ENCODE measurements around a stretch of chr11.

GRCh38 chr11:65113079-65113670 lies 1.5 kb downstream of the TM7SF2 start:
- PRO-cap = no peak

GRCh38 chr11:65151493-65151901 lies 17.2 kb upstream of the SYVN1 start:
- PRO-cap = no peak

DNA sequence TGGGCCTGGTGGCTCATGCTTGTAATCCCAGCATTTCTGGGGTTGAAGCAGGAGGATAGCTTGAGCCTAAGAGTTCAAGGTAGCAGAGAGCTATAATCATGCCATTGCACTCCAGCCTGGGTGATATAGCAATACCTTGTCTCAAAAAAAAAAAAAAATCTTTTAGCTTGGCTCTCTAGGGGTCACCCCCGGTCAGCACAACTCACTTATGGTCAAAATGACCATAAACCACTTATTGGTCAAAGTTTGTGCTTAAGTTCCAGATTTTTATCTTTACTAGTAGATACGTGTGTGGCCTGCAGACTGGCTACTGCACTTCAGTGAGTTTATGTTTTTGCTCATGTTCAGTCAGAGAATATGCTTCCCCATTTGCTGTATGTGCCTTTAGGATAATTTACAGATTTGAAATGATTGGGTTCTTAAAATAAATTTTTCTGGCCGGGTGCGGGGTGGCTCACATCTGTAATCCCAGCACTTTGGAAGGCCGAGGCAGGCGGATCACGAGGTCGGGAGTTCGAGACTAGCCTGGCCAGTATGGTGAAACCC lies 6.3 kb upstream of the SPDYC start:
- PRO-cap = no peak

GRCh38 chr11:65380482-65381209 lies 1.8 kb downstream of the SLC25A45 start:
- PRO-cap = bidirectional peak, plus-strand start at chr11:65381016, minus-strand start at chr11:65381002

DNA sequence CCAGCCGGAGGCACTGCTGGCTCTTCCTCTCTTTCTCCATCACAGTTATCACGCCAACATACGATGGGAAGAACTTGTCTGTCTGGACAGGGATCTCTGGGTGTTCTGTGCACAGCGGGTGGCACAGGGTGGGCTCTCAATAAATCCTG lies 322 bp upstream of the SLC25A45 start:
- PRO-cap = bidirectional peak, plus-strand start at position 59 of the sequence, minus-strand start outside the sequence

- PRO-cap = unidirectional peak, plus-strand start at chr11:65416943; bidirectional peak, plus-strand start at chr11:65416996, minus-strand start at chr11:65416975
Observed at GRCh38 chr11:65416787-65417684, 30.6 kb downstream of the FRMD8 start.

- PRO-cap = bidirectional peak, plus-strand start at chr11:65425439, minus-strand start at chr11:65425381
Observed at GRCh38 chr11:65424820-65425508, 38.5 kb downstream of the FRMD8 start.

DNA sequence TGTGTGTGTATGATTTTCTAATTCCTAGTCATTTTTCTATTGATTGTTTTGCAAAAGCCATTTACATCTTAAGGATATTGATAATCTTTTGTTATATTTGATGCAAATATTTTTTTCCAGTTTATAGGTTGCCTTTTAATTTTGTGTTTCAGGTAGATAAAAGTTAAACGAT lies 43.0 kb downstream of the FRMD8 start:
- PRO-cap = no peak

GRCh38 chr11:65436651-65436915 lies 50.1 kb downstream of the FRMD8 start:
- PRO-cap = no peak

- PRO-cap = no peak
Observed at GRCh38 chr11:65436916-65437244, 50.4 kb downstream of the FRMD8 start.

GRCh38 chr11:65443853-65444281 lies 57.4 kb downstream of the FRMD8 start:
- PRO-cap = no peak

DNA sequence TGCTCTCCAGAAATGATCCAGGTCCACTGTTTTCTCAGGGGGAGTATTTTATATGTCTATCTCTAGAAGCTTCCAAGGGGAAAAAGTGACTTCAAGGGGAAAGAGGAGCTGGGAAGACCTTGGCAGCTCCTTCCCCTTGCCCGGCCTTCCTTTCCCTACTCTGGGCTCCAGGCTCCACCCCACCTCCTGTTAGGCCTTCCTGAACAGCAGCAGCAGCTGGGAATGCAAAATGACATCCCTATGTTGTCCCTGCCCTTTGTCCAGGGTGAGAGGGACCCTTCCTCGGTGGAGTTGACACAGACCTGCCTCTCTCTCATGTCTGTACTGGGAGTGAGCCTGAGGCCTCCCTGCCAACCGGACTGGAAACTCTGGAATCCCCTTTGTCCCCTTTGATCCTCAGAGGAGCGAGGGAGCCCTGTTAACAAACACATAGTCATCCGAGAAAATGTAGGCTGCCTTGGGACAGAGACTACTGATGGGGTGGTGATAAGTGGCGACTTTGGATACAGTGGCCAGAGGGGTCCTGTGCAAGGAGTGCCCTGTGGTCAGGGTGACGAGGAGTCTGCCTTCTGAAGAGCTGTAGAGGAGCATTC lies 35.1 kb upstream of the SCYL1 start:
- PRO-cap = unidirectional peak, minus-strand start at position 153 of the sequence

DNA sequence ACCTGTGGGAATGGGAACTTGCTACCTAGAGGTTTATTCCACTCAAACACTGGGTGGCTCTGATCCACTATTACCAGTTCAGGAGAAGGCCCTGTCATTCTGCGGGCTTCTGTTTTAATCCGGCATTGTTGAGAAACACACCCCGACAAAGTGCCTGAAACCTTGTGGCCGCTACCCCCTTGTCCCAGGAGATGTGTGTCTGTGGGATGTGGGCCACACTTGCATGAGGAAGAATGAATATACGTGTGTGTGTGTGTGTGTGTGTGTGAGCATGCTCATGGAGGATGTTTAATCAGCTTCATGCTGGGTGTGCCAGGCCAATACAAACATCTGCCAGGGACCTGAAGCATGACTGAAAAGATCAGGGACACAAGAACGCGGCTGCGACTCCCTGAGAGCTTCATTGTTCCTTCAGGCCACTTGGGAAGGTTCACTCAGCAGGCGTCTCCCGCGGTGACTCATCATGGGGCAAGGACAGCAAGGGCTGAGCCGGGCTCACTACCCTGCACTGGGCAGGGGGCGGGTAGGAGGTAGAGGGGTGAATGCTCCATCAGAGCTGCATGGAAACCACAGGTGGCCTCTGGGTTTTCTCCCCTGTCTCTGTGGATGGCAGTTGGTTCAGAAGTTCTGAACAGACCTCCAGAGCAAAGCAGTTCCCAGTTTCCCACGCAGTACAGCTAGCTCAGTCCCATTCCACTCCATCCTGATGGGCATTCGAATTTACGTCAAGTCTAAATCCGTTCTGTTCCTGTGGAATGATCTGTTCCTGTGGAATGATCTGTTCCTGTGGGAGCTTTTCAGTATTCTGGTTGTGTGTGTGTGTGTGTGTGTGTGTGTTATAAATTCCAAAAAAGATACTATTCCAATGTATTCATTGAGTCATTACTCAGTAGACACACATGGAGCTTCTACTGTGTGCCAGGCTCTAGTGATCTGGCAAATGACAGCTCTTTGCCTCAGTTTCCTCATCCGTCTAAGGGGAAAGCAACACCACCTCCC lies 33.0 kb upstream of the SCYL1 start:
- PRO-cap = bidirectional peak, plus-strand start at position 355 of the sequence, minus-strand start at position 405 of the sequence

DNA sequence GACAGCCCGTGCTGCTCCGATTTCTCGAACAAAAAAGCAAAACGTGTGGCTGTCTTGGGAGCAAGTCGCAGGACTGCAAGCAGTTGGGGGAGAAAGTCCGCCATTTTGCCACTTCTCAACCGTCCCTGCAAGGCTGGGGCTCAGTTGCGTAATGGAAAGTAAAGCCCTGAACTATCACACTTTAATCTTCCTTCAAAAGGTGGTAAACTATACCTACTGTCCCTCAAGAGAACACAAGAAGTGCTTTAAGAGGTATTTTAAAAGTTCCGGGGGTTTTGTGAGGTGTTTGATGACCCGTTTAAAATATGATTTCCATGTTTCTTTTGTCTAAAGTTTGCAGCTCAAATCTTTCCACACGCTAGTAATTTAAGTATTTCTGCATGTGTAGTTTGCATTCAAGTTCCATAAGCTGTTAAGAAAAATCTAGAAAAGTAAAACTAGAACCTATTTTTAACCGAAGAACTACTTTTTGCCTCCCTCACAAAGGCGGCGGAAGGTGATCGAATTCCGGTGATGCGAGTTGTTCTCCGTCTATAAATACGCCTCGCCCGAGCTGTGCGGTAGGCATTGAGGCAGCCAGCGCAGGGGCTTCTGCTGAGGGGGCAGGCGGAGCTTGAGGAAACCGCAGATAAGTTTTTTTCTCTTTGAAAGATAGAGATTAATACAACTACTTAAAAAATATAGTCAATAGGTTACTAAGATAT lies 26.2 kb upstream of the SCYL1 start:
- PRO-cap = unidirectional peak, minus-strand start at position 127 of the sequence; bidirectional peak, plus-strand start at position 563 of the sequence, minus-strand start at position 406 of the sequence

GRCh38 chr11:65505500-65505726 lies 19.5 kb upstream of the SCYL1 start:
- PRO-cap = unidirectional peak, plus-strand start at chr11:65505594

DNA sequence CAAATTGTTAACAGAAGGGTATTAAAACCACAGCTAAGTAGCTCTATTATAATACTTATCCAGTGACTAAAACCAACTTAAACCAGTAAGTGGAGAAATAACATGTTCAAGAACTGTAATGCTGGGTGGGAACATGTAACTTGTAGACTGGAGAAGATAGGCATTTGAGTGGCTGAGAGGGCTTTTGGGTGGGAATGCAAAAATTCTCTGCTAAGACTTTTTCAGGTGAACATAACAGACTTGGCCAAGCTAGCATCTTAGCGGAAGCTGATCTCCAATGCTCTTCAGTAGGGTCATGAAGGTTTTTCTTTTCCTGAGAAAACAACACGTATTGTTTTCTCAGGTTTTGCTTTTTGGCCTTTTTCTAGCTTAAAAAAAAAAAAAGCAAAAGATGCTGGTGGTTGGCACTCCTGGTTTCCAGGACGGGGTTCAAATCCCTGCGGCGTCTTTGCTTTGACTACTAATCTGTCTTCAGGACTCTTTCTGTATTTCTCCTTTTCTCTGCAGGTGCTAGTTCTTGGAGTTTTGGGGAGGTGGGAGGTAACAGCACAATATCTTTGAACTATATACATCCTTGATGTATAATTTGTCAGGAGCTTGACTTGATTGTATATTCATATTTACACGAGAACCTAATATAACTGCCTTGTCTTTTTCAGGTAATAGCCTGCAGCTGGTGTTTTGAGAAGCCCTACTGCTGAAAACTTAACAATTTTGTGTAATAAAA lies 19.0 kb upstream of the SCYL1 start:
- PRO-cap = no peak

DNA sequence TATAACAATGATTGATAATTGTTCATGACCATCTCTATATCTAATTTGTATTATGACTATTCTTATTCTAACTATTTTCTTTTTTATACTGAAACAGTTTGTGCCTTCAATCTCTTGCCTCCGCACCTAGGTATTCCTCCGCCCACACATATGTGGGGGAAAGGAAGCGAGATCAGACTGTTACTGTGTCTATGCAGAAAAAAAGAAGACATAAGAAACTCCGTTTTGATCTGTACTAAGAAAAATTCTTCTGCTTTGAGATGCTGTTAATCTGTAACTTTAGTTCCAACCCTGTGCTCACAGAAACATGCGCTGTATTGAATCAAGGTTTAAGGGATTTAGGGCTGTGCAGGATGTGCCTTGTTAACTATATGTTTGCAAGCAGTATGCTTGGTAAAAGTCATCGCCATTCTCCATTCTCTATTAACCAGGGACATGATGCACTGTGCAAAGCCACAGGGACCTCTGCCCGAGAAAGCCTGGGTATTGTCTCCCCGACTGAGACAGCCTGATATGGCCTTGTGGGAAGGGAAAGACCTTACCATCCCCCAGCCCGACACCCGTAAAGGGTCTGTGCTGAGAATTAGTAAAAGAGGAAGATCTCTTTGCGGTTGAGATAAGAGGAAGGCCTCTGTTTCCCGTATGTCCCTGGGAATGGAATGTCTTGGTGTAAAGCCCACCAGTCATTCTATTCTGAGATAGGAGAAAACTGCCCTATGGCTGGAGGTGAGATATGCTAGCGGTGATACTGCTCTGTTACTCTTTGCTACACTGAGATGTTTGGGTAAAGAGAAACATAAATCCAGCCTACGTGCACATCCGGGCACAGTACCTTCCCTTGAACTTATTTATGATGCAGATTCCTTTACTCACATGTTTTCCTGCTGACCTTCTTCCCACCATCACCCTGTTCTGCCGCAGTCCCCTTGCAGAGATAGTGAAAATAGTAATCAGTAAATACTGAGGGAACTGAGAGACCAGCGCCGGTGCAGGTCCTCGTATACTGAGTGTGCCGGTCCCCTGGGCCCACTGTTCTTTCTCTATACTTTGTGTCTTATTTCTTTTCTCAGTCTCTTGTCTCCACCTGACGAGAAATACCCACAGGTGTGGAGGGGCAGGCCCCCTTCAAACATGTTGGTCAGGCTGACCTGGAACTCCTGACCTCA lies 1.9 kb upstream of the SCYL1 start:
- PRO-cap = no peak

DNA sequence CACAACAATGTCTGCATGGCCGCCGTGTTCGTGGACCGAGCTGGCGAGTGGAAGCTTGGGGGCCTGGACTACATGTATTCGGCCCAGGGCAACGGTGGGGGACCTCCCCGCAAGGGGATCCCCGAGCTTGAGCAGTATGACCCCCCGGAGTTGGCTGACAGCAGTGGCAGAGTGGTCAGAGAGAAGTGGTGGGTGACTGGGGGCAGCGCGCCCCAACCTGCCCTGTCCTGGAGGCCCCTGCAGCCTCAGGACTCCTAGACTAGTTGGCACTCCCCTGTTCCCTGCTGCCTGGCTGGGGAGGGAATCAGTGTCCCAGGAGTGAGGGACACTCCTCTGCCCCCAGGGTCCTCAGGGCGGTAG lies 1.3 kb downstream of the SCYL1 start:
- PRO-cap = no peak

GRCh38 chr11:65539414-65540106 lies 14.7 kb downstream of the SCYL1 start:
- PRO-cap = bidirectional peak, plus-strand start at chr11:65539974, minus-strand start at chr11:65539863

DNA sequence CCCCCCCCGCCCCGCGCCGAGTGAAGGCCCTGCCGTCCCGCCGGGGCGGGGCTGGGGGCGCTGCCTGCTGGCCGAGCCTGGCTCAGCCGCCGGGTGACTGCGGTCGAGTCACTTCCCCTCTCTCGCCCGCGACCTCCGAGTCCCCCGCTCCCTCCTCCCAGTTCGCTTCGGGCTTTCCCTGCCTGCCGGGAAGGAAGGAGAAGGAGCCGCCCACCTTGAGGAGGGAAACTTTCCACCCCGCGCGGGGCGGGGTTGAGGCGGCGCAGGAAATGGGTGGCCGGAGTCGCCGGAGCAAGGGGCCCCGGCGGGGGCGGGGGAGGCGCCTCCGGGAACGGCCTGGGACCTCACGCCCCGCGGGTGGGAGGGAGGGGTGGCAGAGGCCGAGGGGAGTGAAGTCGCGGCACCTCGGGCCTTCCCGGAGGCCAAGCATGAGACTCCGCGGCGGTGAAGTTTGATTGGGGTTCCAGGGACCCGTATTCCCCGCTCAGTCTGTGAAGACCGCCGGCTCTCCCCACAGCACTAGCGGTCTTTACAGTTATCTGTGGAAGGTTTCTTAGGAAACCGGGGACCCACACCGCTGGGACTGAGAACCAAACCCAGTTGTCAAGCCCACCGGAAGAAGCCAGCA lies 1.4 kb upstream of the EHBP1L1 start:
- PRO-cap = bidirectional peak, plus-strand start at position 85 of the sequence, minus-strand start outside the sequence; unidirectional peak, plus-strand start at position 280 of the sequence; unidirectional peak, plus-strand start at position 376 of the sequence